Placental epithelial cell (primary cell): ENCODE results near the genes ARHGAP11A, GOLGA8A and NANOGP8.

DNA sequence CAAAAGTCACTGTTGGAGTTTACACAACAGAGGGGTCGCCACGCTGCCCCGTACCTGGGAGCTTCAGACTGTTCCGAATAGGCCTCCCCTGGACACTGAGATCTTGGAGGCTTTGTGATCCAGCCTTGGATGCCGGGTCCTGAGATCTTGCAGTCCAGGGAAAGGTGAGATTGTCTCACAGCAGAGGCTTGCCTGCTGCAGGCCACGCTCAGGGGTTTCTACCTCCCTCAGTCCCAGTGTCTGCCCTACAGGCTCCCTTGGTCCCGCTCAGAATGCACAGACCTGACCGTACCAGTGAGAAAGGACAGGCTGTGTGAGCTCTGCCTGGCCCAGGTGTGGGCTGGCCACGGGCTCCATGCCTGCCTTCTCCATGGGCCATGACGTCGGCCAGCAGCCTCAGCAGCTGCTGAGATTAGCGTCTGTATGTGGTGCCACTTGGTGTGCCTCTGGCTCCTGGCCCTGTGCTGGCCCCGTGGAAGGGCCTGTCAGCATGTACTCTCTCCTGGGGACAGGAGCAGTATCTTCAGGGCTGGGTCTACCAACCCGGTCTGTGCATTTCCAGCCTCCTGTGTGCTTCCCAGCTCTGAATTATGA is 25.6 kb downstream of the KLF13 start:
- CAGE, long polyA plus RNA: no peak

- CAGE, long polyA plus RNA: no peak
Measured at GRCh38 chr15:31368674-31368894, 41.9 kb downstream of the KLF13 start.

GRCh38 chr15:31397649-31398494 is 71.2 kb downstream of the KLF13 start:
- CAGE, long polyA plus RNA: no peak

DNA sequence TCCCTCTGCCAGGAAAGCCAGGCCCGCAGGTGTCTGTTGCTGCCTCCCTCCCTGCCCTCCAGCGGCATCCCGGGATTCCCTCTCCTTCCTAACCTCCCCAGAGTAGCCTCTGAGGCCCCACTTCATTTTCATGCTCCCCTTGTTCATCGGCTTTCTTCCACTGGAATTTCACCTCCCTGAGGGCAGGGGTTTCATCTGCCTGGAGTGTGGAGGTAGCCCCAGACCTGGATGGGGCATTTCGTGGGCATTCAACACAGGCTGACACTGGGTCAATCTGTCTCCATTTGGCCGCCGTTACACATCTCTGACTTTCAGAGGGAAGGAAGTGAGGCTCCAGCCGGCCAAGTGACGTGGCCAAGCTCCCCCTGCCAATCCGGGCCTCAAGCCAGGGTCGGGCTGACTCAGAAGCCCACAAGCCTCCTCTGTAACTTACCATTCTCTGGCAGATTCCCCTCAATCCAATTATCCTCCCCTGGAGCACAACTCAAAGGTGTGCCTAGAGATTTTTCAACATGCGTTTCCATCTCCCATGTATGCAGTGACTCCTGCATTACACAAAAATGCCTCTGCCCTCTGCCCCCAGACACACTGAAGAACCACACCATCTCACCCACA is 227.6 kb downstream of the KLF13 start:
- CAGE, long polyA plus RNA: no peak

GRCh38 chr15:31904987-31905400 is 34.5 kb upstream of the OTUD7A start:
- CAGE, long polyA plus RNA: no peak

DNA sequence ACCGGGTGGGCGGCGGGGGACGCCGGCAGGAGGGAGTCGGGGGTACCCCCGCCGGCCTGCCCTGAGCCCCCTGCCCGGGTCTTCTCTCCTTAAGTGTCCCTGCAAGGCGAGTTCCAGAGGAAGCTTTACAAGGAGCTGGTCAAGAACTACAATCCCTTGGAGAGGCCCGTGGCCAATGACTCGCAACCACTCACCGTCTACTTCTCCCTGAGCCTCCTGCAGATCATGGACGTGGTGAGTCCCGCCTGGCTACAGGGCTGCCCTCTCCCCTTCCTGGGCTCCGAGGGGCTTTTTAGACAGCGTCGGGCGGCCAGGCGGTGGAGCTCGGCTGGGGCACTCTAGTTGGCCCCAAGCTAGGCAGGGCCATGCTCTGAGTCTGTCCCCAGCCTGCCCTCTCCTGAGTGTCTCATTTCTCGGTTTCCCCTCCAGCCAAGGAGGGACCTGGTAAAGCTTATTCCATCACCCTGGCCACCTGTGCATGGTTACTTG is 533 bp downstream of the CHRNA7 start:
- CAGE, long polyA plus RNA: no peak

GRCh38 chr15:32614735-32615968 is at the start of gene ARHGAP11A:
Gene ARHGAP11A (plus strand): TSS chr15:32615504.
- CAGE, long polyA plus RNA: no peak

DNA sequence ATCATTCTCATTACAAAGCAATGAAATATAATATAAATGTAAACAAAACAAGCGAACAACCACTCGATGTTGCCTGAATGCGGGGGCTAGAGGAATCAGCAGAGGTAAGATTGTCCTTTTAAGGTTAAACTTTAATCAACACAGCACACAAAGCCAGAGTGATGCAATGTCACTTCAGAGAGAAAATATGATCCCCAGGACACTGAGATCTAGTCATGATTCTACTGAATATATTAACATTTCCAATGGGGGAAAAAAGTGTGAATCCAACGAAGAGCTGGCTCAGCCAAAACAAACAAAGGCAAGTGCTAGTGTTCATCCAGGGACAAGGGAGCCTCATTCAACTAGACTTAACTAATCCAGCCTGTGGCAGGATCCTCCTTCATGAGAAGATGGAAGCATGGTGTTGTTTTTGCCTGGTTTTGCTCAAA is 35.7 kb downstream of the SCG5 start:
- CAGE, long polyA plus RNA: no peak

GRCh38 chr15:33022512-33022994 is 172.0 kb downstream of the FMN1 start:
- CAGE, long polyA plus RNA: no peak

DNA sequence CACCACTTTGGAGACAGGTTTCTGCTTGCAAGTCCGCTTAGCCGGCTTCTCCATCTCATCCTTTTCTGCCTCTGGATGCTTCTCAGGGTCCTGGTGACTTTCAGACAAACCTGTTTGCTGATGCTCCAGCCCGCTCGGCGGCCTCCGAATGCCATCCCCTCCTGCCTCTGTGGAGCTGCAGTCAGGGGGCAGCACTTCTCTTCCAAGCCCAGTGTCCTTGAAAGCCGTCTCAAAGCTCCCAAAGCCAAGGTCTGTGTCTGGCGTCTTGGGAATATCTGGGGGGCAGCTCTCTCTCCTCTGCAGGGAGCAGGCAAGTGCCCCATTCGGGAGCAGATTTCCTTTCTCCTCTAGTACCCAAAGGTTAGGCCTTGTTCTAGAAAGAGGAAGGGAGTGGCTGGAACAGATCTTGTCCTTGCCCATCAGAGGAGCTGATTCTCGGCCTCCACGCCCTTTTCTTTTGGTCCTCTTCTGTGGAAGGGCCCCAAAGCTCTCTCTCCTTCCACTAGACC is 40.5 kb downstream of the FMN1 start:
- CAGE, long polyA plus RNA: no peak

- CAGE, long polyA plus RNA: no peak
Measured at GRCh38 chr15:33194065-33194574, 394 bp downstream of the FMN1 start.

GRCh38 chr15:33201814-33202439 is 7.4 kb upstream of the FMN1 start:
- CAGE, long polyA plus RNA: no peak

GRCh38 chr15:34100996-34101232 is 748 bp downstream of the EMC7 start:
- CAGE, long polyA plus RNA: no peak

DNA sequence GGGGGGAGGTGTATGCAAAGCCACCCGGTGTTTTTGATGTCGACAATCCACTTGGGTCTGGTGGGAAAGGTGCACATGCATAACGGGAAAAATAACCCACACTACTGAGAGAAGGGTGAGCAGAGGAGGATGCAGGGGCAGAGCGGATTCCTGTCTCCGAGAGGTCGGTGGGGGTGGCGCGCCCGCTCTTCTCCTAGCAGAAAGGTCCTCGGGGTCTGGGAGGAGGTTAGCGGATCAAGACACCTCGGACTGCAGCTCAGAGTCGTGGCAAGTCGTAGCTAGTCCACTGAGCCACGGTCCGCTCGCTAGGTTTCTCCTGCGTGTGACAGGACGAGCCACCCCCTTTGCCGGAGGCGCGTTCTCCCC is 366 bp downstream of the SLC12A6 start:
- CAGE, long polyA plus RNA: no peak

DNA sequence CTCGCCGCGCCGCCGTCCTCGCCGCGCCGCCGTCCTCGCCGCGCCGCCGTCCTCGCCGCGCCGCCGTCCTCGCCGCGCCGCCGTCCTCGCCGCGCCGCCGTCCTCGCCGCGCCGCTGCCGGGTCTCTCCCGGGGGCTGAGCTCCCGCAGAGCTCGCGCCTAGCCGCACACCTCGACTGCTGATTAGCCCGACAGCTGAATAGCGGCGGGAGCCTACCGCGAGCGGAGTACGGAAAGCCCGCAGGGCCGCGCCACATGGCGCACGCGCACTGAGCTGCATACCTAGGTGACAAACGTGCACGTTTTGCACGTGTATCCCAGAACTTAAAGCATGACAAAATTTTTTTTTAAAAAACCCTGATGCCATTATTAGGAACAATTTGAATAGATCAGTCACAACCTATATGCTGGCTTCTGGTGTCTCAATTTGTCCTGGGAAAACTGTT is at the start of gene GOLGA8A:
GOLGA8A (minus strand) TSS at position 203 of the 445 bp plus-strand sequence.
- CAGE, long polyA plus RNA: no peak

DNA sequence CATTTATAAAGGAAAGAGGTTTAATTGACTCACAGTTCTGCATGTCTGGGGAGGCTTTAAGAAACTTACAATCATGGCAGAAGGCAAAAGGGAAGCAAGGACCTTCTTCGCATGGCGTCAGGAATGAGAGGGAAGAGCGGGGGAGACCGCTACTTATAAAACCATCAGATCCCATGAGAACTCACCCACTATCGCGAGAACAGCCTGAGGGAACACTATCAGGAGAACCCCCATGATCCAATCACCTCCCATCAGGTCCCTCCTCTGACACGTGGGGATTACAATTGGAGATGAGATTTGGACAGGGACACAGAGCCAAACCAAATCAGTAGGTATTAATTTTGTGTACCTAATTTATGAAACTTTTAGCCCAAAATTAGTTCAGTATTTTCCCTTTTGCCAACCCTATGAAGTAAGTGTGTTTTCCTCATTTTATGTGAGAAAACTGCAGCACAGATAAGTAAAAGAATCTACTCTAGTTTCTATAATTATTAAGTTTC is 4.9 kb upstream of the GOLGA8B start:
- CAGE, long polyA plus RNA: no peak

DNA sequence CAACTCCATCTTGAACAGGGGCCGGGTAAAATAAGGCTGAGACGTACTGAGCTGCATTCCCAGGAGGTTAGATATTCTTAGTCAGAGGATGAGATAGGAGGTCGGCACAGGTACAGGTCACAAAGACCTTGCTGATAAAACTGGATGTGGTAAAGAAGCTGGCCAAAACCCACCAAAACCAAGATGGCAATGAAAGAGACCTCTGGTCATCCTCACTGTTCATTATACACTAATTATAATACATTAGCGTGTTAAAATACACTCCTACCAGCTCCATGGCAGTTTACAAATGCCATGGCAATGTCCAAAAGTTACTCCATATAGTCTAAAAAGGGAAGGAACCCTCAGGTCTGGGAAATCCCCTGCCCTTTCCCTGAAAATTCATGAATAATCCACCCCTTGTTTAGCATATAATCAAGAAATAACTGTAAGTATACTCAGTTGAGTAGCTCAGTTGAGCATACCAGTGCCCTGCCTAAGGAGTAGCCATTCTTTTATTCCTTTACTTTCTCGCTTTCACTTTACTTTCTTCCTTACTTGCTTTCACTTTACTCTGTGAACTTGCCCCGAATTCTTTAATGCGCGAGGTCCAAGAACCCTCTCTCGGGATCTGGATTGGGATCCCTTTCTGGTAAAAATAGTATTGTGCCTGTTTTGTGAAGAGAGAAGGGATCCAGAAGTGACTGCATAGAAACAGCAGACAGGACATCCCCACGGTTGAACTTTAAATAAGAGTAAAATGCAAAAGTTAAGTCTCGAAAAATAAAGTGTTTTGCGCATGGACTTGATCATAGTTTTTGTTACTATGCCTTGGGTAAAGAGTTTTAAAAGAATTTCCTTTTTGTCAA is 73.0 kb upstream of the GOLGA8B start:
- CAGE, long polyA plus RNA: no peak

DNA sequence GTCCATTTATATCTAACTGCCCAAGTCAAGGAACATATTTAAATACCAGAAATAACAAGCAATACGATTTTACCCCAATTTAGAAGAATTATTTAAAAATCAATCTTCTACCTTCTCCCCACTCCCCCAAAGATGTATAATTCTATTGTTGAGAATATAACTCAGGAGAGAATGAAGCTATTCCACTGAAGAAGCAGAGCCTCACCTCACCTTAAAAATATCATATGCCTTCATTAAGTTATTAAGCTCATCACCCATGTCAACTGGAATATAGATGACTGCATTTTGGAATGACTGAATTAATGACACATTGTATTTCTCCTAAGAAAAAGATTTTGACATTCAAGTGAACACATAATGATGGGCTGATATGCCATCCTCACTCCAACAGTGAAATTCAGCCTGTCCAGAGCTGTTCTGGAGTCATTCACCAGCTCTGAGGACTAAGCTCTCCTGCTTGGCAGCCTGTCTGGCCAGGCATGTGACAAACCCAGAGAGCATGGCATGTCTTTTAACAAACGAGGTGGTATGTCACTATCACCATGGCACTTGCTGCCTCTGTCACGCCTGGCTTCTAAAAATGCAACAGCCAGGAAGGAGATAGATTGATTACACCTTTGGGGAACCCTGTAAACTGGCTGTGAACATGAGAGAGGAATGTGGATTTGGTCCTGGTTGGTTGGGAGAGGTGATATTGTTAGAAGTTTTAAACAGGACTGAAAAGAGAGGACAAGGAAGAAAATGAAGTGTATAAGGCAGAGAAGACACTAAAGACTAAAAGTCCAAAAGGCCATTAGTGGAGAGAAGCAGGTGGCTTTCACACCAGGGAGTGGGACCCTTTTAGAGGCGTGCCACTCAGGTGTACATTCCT is 1.5 kb downstream of the ACTC1 start:
- CAGE, long polyA plus RNA: no peak

DNA sequence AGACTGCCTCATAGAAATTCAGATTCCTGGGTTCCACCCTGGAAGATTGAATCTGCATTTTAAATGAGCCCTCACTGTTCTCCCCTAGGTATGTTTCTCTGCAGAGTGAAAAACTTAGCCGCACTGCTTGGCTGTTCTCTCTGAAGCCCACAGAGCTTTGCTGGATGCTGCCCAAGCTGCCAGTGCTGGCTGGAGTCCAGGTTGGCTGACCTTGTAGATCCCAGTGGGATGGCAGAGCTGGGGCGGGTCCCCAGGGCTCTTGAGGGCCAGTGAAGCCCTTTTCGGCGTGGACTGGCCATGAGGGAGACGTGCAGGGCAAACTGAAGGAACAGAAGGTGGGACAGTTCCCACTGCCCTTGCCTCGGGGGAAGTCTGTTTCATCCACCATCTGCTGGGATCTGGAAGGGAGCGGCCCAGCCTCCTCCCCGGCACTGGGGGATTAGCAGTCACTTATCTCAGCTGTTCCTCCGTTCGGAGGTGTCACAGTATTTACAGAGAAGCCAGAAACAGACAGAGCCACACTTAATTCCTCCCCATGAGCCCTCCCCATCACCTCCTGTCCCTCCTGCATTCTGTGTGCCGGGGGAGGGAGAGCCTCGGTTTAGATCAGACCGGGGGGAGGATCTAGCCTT is 3.9 kb upstream of the ACTC1 start:
- CAGE, long polyA plus RNA: no peak

DNA sequence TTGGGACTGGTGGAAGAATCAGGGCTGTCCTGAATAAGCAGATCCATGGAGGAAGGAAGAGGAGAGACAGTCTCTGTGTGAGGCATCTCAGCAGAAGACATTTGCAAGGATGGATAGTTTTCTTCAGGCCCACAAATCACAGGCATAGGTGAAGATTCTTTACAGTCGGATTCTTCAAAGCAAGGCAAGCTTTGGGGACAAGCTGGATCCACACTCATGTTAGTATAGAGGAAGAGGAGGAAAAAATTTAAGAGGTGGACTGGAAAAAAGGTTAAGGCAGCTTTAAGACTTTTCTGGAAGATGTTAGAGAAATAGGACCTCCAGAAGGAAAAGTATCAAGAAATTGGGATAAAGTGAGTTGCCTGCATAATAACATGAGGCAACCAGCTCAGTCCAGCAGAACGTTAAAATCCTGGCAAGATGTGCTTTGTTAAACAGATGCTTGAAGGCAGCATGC is at the start of gene NANOGP8:
NANOGP8 (minus strand) TSS at position 403 of the 457 bp plus-strand sequence.
- CAGE, long polyA plus RNA: no peak